ENCODE data around the gene CFAP298.

DNA sequence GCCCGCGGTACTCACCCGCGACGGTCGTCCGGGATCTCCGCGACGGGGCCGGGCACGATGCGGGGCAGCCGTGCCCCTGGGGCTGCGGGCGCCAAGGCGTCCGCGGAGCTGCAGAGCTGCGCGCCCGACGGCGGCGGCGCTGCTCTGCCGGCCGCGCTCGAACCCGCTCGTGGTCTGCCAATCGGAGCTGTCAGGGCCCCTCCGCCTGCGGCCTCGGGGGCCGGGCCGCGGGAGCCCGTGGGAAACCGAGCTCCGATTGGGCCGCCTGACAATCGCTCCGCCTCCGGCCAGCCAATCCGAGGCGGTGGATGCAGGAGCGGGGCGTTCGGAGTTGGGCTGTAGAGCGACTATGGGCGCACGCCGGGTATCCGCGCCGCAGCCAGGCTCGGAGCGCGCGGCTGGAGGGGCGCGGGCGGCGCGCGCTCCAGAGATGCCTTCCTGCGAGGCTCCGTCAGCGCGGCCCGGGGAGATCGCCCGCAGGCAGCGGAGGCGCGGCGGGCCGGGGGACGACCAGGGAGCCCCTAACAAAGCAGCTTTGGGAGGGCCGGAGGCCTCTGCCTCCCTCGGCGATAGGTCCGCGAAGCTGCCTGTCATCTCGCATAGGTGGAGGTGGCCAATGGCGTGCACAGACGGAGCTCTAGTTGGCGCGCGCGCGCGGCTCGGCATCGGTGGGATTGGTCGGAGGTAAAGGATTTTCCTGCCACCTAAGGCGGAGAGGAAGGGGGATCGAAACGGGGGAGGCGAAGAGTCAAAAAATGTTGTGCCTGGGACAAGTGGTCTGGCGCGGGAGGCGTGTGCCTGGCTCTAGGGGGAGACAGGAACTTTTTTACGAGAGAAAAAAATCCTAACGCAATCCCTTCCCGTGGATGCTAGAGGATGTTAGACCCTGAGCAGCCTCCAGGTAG lies 100.3 kb upstream of the SOD1 start:
- PRO-cap: bidirectional peak, plus-strand start at position 376 of the sequence, minus-strand start at position 176 of the sequence

DNA sequence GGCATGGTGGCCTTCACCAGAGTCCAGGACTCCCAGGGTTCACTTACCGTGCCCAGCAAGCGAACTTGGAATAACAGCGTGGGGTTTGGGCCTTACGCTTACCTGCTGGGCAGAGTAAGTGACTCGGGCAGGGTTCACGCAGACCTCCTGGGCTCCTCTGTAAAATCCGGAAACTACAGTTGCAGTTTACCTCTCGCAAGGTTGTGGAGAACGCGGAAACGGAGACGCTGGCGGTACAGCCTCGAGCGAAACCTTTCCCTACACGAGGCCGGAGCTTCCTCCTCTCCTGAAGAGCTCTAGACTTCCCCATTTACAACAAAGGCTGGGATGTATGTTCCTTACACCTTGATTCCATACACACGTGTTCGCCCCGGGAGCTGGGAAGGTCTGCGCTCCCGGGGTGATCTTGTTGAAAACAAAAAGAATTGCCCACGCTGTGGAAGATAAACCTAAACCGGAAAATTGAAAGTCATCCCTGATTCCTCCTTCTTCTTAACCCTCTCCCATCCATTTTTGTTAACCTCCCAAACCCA lies 99.6 kb upstream of the SOD1 start:
- PRO-cap: no peak

DNA sequence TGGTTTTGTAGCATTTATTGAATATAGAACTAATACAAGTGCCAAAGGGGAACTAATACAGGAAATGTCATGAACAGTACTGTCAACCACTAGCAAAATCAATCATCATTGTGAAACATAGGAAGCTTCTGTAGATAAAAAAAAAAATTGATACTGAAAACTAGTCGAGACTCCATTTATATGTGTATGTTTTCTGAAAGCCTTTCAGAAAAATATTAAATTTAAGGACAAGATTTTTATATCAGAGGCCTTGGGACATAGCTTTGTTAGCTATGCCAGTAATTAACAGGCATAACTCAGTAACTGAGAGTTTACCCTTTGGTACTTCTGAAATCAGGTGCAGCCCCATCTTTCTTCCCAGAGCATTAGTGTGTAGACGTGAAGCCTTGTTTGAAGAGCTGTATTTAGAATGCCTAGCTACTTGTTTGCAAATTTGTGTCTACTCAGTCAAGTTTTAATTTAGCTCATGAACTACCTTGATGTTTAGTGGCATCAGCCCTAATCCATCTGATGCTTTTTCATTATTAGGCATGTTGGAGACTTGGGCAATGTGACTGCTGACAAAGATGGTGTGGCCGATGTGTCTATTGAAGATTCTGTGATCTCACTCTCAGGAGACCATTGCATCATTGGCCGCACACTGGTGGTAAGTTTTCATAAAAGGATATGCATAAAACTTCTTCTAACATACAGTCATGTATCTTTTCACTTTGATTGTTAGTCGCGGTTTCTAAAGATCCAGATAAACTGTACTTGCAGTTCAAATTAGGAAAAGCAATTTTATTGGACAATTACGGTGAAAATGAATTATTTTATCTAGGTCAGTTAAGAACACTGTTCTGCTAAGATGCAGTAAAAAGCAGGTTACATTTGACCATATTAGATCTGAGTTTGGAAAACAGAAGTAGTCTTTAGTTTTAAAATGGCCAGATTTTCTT lies 7.5 kb downstream of the SOD1 start:
- PRO-cap: no peak

DNA sequence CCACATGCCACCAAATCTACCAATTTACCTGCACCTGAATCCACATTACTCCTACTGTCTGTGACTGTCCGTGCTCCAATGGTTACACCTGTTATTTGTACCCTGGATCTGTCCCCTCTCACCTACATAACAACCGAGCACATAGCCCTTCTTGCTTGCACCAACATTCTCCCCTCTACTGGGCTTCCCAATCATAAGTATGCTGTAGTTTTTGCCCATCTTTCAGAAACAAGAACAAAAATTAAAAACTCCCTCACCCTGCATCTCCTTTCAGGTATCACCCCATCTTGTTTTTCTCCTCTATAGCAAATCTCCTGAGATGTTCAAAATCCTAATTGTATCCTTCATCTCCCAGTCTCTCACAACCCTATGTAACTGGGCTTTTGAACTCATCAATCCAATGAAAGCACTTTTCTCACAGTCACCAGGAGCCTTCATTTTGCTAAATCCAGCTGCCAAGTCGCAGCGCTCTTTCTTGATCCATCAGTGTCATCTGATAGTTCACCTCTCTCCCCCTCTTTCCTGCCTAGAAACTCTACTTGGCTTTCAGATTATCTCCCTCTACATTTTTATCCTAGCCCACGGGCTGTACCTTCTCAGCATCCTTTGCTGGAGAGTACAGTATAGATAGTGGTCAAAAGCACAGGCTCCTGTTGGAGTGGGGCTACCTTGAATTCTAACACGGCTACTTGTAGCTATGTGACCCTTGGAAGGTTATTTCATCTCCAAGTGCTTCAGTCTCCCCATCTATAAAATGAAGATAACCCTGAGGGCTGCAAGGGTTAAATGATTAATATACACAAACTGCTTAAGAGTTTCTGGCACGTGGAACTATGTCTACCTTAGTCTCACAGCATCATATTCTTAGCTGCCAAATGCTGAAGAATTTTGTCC lies 17.9 kb downstream of the SOD1 start:
- PRO-cap: no peak

DNA sequence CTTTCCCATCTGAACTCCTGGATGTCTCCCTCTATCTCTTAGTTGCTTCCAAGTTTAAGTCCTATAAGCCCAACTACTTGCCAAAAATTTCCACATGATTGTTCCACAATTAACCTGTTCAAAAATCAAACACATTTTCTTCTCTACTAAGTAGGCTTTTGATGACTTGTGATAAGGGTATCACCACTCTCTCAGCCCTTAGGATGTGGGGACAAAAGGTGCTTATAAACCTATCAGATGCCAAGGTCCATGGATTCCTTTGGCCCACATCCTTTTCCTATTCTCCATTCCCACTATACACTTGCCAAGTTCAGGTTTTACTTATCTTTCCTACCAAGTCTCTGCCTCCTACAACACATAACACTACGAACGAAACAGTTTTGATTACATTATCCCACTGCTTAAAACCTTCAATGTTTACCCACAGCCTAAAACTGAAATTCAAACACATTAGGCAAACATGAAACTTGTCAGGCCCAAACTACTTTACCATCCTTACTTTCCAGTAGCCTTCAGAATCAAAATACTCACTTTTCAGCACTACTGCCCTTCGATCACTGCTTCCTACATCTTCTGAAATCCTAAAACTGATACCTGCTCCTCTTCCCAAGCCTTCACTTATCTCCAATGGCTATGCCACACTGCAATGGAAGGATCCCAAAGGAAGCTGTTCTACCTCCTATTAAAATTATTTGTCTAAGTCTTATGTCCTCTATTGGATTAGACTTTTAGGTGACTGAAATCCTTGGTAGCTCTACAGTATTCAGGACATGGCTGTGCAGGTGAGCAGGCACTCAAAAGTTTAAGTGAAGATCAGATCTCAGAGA lies 3.0 kb downstream of the SCAF4 start:
- PRO-cap: no peak

- PRO-cap: no peak
Measured at GRCh38 chr21:31999340-31999750, 126.5 kb downstream of the HUNK start.

GRCh38 chr21:32298055-32298464 lies 595 bp upstream of the MRAP start:
- PRO-cap: no peak

GRCh38 chr21:32345200-32346041 lies 46.8 kb downstream of the MRAP start:
- PRO-cap: no peak

- PRO-cap: bidirectional peak, plus-strand start at chr21:32372206, minus-strand start at chr21:32372114
Measured at GRCh38 chr21:32371717-32372398, 21.0 kb downstream of the URB1 start.

- PRO-cap: no peak
Measured at GRCh38 chr21:32494783-32495851, 82.6 kb downstream of the EVA1C start.

- PRO-cap: no peak
Measured at GRCh38 chr21:32573092-32573560, 12.2 kb downstream of the TCP10L start.

- PRO-cap: no peak
Measured at GRCh38 chr21:32599342-32599940, 12.7 kb downstream of the CFAP298 start.

GRCh38 chr21:32612093-32613026 lies at the start of gene CFAP298:
Gene CFAP298, minus strand, starts transcription at chr21:32612377.
- PRO-cap: bidirectional peak, plus-strand start at chr21:32612486, minus-strand start at chr21:32612372; bidirectional peak, plus-strand start at chr21:32612889, minus-strand start at chr21:32612858

- PRO-cap: no peak
Measured at GRCh38 chr21:32772424-32772945, 930 bp upstream of the PAXBP1 start.

- PRO-cap: no peak
Measured at GRCh38 chr21:33230798-33231055, 989 bp downstream of the IFNAR2 start.

- PRO-cap: no peak
Measured at GRCh38 chr21:33268760-33269688, 2.9 kb downstream of the IL10RB start.

- PRO-cap: no peak
Measured at GRCh38 chr21:33300748-33301611, 23.8 kb upstream of the IFNAR1 start.

DNA sequence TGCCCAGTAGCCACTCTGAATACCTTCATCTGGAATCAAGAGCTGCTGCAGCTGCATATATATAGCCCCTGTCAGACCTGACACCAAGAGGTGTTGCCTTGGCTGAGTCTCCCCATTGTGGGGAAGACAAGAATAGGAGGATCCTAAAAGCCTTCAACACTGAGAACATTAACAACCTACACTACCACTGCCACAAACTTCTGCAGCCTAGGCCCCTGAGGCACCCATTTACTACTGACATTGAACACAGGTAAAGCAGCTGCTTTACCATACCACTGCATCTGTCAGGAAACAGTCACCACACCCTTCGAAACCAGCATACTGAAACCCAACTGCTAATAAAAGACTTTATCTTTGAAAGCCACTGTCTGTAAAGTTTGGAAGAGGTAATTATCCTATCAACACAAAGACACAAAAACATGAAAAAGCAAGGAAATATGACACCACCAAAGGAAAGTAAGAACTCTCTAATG lies 7.3 kb downstream of the IFNAR1 start:
- PRO-cap: no peak

- PRO-cap: no peak
Measured at GRCh38 chr21:33434594-33435373, 31.6 kb downstream of the IFNGR2 start.

- PRO-cap: unidirectional peak, plus-strand start at chr21:33442321
Measured at GRCh38 chr21:33441824-33442665, 37.7 kb downstream of the TMEM50B start.

Data from trachea (tissue), 1 donor.